Camera-type eye (tissue), 1 donor: Measurements from ENCODE around the gene POU2AF2.

DNA sequence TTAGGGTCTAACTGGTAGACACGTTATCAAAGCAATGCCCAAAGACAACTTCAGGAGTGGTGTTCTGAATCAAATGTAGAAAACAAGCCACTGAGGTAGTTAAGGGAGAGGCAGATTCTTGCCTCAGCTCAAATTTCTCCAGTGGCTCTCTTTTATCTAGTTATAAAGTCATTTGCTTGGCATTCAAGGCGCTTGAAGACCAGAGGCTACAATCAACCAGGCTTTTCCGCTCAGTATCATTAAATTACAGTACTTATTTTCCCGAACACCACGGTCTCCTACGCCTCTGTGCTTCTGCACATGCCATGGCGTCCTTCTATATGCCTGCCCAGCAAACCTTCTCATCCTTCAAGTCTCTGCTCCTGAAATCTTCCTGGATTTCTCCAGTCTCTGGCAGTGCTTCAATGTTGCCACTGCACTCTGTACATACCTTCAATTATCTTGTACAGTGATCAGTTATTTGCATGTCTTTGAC is 1.5 kb downstream of the POGLUT3 start:
- RAMPAGE, long total RNA, result no peak

- RAMPAGE, long total RNA, result no peak
Measured at GRCh38 chr11:108498790-108499113, 568 bp upstream of the POGLUT3 start.

DNA sequence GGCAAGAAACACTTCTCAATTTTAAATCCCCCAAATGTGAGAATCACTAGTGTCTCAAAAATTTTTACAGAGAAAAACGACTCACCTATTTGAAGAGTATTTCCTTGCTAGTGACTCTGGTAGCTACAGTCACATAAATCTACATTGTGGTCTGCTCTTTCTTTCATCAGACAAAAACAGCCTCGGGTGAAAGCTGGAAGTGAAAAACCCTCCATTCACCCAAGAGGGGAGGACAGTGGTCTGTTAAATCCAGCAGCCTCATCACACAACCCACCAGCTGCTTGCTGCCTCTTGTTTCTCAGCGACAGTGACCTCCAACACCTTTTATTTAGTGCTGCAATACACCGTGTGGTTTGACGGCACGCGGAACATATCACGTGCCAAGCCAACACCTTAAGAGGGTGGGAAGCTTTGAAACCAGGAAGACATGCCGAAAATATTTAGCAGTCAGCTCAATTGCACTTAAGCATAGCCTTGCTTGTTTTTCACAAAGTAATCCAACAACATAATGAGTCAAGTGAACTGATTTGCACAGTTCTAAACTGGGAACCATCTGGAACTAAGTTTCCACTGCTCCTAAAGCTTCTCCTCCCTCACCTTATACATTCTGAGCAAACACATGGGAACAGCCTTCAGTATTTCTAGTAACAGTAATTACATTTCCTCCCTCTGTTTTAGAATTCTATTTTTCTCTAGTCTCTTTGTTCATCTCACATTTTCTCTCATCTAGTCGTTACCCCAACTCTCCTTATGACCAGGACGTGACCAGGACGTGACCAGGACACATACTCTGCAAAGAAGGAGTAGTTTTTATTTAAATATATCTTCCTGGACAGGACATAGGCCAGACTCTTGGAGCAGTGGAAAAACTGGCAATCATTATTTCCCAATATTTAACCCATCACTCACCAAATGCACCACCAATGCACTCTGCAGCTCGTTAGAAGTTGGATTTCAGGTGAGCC is 40.0 kb upstream of the POGLUT3 start:
- RAMPAGE, long total RNA, result no peak

- RAMPAGE, long total RNA, result no peak
Measured at GRCh38 chr11:108672171-108672586, 7.3 kb downstream of the DDX10 start.

DNA sequence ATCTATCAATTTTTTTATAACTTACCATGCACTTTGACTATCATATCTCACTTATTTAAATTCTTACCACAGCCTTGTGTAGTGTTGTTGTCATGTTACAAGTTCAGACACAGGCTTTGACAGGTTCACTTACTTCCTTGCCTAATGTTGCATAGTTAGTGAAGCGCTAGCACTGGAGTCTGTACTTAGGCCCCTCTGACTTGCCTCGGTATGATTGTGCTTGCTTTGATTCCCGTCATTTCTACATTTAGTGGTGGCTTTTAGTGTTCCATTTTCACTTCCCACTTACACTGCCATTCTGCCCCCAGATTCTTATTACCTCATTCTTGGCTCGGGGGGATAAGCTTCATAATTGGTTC is 68.5 kb downstream of the DDX10 start:
- RAMPAGE, long total RNA, result no peak

- RAMPAGE, long total RNA, result no peak
Measured at GRCh38 chr11:108806186-108807124, 141.6 kb downstream of the DDX10 start.

DNA sequence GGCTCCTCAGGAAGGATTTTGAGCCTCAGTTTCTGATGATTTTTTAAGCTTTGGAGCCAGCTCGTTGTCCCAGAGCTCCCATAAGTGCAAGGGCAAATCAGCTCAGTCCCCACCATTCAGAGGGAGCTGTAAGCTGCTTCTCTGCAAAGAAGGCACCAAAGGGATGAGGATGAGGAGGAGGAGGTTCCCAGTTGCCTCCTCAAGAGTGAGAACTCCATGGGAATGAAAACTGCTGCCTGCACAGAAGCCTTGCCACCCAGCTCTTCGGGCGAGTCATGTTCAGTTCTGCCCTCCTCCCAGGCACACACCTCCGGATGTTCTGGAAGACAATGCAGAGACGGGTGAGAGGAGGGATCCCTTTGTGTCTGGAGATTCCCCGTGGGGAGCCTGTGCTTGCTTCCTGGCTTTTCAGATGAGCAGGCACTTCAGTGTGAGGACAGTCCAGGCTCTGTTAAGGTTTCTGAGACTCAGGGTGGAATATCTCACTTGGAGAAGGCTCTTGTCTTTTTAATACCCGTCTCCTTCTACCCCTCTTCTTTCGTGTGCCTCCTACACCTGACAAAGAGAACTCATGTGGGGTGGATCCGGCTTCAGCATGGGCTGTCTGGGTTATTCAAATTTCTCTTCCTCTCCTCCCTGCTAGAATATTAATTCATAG is 295.6 kb downstream of the DDX10 start:
- RAMPAGE, long total RNA, result no peak

DNA sequence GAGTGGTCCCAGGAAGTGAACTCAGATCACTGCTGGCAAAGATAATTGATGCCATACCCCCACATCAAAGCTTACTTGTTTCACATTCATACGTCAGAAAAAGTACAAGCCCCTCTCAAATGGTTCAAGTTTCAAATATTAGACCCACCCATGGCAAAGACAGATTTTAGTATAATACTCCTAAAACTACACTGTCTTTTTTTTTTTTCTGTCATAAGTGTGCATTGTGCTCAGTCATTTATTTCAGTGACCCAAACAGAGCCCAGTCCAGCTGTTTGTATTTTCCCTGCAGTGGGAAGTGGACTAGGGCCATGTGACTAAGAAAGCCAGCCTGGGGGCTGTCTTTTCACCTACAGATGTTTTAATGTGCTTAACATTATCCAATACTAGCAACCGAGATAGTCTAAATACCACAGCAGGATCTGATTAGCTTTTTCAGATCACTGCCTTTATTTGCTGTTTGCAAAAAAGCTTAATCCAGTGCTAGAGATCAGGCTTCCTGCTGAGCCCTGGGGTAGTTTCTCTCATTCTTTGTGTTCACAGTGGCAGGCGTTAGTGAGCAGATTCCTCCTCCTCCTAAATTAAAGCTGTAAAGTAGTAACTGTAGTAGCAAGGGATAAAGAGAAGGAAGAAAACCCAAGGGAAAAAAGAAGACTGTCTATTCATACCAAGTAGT is 34.9 kb downstream of the ZC3H12C start:
- RAMPAGE, long total RNA, result no peak

DNA sequence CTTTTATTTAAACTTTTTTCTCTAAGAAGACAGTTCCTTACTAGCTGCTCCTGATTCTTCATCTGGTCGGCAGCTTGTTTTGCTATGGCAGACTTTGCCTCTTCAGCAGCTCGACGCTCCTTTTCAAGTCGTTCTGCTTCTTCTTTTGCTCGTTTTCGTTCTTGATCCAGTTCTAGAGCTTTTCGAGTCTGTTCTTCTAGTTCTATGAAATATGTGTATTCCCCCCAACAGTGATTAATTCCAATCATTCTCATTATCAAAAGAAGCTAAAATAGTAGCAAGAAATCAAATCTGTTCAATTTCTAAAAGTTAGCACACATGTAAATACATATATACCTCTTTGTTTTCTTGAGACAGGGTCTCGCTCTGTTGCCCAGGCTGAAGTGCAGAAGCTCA is 59.0 kb downstream of the RDX start:
- RAMPAGE, long total RNA, result no peak

DNA sequence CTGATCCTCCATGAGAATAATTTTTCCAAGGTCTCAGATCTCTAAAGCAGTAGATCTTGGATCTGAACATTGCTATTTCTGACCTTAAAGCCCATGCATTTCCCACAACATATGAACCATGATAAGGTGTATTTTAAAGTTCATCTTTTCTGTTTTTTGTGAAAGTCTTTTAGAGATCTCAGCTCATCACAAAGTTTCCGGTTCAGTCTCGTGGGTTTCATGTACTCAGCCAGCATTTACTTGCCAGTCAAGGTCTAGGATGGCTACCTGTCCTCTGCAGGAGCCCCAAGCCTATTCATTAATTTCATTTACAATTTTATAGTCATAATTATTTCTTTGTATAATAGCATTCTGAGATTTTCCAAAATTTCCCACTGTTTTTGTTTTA is 526 bp upstream of the FDX1 start:
- RAMPAGE, long total RNA, result no peak

DNA sequence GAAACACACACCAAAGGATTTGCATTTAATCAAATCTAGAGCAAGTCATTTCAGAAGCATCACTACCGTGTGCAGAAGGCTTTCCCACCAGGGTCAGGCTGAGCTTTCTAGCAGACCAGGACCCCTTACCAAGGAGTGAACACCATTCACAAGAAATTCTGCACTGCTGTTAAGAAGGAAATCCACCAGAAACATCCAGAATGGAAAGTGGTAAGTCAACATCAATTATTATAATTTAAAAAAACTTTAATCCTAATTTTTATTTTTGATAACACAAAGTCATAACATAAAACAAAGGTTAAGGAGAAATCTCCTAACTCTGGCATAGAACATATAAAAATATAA is at the start of gene POU2AF2:
POU2AF2 (plus strand) TSS at position 72 of the 345 bp plus-strand sequence.
- RAMPAGE, long total RNA, result no peak

GRCh38 chr11:111302957-111304026 is 4.9 kb downstream of the POU2AF3 start:
- RAMPAGE, long total RNA, result no peak

DNA sequence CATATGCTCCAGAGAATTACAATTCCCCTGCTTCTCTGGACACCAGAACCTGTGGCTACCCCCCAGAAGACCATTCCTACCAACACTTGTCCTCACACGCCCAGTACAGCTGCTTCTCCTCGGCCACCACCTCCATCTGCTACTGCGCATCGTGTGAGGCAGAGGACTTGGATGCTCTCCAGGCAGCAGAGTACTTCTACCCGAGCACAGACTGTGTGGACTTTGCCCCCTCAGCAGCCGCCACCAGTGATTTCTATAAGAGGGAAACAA is 9.7 kb downstream of the POU2AF3 start:
- RAMPAGE, long total RNA, result no peak

DNA sequence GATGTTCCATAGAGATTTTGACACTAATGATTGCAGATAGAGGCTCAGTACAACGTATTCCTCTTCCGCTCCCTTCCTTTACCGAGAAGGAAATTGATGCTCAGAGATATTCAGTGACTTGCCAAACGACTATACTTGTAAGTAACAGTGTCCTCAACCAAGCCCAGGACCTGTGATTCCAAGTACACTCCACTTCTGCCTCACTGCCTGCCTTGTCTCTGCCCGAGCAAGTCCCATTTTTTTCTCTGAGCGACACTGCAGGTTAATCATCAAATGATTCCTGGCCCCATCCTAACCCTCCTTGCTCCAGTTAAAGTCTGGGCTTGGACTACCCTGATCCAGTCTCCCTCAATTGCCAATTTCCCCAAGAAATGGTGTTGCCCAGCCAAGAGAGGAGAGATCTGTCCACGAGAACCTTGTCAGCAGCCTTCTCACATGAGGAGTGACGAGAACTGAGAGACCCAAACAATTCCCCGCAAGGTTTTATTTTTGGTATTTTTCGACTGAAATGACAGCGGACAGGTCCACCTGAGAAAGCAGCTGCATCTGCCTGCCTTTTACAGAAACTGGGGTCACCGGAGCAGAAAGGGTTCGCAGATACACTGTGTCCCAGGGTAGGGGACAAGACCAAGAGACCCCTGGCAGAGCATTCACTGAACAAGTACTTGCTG is 11.6 kb downstream of the POU2AF1 start:
- RAMPAGE, long total RNA, result no peak

- RAMPAGE, long total RNA, result no peak
Measured at GRCh38 chr11:111416892-111417556, 37.9 kb upstream of the POU2AF1 start.

DNA sequence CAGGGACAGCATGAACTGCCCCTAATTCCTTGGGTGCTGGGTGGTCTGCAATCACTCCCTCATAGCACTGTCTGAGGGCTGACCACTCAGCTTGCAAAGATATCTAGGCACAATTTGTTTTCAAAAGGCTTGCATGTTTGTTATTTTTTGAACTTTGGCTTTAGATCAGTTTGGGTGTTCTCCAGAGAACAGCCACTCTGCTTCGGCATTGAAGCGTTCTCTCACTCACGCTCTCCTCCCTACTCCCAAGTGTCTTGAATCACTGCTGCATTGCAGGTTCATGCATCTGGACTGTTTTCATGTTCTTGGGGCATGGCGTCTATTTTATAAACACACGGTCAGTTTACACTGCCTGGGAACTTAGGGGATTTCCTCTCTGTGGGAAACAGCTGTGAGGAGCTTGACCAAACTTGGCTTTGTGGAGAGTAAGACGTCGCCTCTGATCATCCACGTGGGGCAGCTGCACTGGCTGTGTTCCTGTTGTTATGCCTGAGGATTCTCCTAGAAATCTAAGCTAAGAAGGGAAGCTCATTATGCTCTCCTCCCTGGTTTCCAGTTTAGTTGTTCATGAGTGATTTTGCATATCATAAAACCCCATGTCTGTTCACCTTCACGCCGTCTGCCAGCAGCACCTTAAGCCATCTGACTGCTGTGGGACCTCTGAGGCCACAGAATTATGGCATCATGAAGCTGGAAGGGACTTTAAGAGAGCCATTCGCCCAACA is 38.6 kb upstream of the POU2AF1 start:
- RAMPAGE, long total RNA, result no peak

DNA sequence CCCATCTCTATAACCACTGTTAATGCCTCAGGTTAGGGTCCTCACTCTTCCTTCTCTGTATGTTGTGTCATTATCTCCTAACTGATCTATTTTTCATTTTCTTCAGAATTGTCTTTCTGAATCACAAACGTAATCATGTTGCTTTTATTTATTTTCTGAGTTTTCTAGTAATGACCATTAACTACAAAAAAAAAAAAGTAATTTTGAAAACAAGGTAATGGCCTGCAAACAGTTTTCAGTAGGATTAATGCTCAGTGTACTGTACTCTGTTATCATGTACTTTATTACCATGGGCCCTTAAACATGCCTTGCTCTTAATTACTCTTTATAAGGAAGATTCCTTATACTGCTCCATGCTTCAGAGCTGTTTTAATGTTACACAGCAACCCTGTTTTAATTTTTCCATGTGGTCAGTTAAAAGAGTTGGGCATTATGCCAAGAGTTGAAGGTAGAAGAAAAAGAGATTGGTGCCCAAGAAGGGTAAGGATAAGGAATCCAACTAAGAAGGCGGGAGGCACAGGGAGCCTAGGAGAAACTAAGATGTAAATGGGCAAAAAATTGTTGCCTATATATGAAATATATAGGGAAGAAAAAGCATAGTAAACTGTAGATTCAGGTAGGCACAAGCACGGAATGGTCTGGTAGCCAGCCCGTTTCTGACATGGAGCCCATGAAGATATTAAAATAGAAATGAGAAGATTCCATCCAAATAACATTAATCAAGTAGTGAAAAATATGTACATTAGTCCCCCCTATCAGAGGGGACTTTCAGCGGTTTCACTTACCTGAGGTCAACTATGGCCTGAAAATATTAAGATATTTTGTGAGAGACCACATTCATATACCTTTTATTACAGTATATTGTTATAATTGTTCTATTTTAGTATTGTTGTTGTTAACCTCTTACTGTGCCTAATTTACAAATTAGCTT is 24.5 kb downstream of the SIK2 start:
- RAMPAGE, long total RNA, result no peak

- RAMPAGE, long total RNA, result no peak
Measured at GRCh38 chr11:111631010-111631516, 28.8 kb downstream of the SIK2 start.

DNA sequence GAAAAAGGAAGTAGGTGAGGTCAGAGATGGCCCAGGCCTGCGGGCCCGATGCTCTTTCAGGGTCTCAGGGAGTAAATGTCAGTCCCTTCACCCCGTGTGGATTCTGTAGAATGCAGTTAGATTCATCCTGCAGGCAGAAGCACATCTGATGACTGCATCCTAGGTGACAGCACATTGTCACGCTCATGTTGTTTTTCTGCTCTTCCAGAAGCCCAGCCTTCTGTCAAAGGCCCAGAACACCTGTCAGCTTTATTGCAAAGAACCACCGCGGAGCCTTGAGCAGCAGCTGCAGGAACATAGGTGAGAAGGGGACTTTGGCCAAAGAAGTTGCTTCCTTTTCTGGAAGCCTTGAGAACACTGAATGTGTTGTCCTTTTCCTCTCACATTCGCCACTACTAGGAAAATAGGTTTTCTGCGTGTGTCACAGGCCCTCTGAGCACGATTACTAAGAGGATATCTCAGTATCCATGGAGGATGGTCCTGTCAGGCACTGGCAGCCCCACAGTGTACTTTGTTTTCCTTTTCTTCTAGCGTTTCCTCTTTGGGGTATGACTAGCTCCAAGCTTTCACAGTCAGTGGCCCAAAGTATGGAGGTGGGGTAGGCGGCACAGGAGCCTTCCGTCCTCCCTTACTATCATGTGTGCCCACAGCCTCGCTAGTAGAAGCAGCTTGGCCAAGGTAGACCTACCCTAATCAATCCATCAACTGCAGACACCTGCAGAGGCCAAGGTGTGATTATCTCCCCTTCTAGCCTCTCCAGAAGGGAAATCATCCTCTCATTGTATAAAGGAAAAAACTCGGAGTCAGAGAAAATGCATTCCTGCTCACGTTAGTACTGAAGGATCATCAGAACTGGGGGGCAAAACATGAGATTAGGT is 43.5 kb downstream of the PPP2R1B start:
- RAMPAGE, long total RNA, result no peak

- RAMPAGE, long total RNA, result no peak
Measured at GRCh38 chr11:111736851-111737161, 29.4 kb downstream of the PPP2R1B start.